Colon Carcinoma Metastatic in the Lung (tissue), 2 donors: ENCODE data around the gene RASA1.

DNA sequence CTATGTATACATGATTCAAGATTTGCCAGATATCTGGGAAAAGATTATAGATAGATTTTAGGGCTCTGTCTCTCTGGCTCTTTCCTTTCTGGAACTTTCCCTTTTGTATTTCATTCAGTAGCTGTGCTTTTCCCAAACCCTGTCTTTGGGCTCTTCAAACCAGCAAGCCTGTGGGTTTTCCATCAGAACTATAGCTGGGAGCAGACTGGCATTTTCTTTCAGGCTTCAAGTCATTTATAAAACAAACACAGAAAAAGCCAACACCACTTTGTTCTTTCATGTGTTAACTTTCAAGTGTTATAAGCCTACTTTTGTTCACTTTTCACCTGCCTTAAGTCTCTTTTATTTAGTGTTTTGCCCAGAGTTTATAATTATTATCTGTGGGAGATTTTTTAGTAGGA is 2.8 kb downstream of the ACOT12 start:
- PRO-cap, 2 experiments = no peak in any of the 2 experiments

- PRO-cap, 2 experiments = no peak in any of the 2 experiments
Observed at GRCh38 chr5:81749305-81750250, 1.3 kb downstream of the SSBP2 start.

DNA sequence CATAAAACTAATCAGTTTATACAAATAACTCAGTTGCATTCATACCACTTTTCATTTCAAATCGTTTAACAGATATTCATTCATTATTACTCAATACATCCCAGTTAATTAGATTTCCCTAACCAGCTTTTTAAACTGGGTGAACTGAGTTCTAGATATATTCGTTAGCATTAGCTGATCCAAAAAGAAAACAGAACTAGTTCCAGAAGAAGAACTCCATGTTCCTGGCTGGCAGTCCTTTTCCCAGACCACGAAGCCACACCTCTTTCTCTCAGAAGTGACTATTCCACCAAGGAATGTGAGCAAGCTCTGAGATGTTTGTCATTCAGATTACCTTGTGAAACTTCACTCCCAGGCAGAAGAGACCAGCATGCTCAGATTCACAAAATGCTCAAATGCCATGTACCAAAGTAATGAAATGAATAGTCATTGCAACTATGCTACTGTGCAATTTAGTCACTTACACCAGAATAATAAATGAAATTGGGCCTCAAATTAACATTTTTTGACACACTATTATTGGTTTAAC is 4.4 kb upstream of the SSBP2 start:
- PRO-cap, 2 experiments = no peak in any of the 2 experiments

GRCh38 chr5:81755915-81756216 is 5.0 kb upstream of the SSBP2 start:
- PRO-cap, 2 experiments = no peak in any of the 2 experiments

DNA sequence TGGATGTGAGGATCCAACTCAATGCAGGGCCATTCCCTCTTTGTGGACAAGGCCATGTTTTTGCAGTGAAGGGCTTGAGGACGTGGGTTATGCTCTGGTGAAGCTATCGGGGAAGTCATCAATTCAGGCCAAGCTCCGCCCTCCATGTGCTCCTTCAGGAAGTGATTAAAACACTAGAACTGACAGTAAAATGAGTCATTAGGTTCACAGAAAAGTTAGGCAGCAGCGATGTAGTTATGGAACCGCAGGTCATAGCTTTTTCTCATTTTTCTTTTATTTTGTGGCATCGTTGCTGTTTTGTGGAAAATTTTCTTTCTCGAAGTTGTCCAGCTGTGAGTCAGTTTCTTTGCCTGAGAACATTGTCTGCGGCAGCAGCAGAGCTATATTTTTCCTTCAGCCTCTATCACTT is 110.7 kb upstream of the RPS23 start:
- PRO-cap, 2 experiments = no peak in any of the 2 experiments

DNA sequence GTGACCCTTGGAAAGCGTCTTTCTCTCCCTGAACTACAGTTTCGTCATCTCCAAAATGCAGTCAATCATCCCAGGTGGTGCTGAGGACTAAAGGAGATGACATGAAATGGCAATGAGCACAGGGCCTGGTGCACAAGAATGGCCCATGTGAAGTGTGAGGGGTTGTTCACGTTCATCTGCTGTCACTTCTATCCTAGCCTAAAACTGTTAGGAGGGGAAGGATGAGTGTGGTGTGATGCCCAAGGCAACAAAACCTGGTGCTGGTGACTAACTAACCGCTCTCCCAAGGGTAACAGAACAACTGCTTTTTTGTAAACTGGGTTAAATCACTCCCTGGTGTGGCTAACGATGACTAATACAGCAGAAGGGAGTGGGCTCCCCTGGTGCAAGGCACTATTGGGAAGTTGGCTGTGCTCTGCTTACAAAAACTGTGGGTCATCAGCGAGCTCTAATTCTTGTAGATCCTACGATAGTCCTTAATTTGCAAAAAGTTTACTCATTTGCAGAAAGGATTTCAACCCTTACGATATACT is 103.3 kb upstream of the VCAN start:
- PRO-cap, 2 experiments = no peak in any of the 2 experiments

GRCh38 chr5:83551718-83552272 is 80.3 kb downstream of the VCAN start:
- PRO-cap, 2 experiments = no peak in any of the 2 experiments

DNA sequence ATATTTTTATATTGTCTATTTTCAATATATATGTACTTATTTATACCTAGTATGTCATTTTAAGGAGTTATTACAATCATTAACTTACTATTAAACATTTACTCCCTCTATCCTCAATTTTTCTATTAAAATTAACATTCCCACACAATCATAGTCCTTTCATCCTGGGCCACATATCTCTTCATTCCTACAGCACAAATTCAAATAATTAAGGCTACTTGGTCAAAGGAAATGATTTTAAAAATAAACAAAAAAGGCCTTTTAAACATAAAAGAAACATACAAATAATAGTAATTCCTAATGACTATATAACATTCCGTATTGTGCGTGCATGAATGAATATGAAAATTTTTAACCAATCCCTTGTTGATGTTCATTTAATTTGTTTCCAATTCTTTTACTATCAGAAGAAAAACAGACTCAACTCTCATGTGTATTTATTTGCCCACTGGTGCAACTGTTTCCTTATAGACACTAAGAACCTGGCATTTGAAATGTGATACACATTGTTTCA is 248.6 kb upstream of the HAPLN1 start:
- PRO-cap, 2 experiments = no peak in any of the 2 experiments

- PRO-cap, 2 experiments = no peak in any of the 2 experiments
Observed at GRCh38 chr5:86372753-86373165, 245.0 kb upstream of the COX7C start.

- PRO-cap, 2 experiments = no peak in any of the 2 experiments
Observed at GRCh38 chr5:86568795-86569070, 49.0 kb upstream of the COX7C start.

- PRO-cap, 2 experiments = peak in 2 of 2 experiments; most common plus-strand start chr5:87267968 (in 2)
Observed at GRCh38 chr5:87267787-87268096, at the start of gene RASA1. RASA1 (plus strand) TSS chr5:87267883.

DNA sequence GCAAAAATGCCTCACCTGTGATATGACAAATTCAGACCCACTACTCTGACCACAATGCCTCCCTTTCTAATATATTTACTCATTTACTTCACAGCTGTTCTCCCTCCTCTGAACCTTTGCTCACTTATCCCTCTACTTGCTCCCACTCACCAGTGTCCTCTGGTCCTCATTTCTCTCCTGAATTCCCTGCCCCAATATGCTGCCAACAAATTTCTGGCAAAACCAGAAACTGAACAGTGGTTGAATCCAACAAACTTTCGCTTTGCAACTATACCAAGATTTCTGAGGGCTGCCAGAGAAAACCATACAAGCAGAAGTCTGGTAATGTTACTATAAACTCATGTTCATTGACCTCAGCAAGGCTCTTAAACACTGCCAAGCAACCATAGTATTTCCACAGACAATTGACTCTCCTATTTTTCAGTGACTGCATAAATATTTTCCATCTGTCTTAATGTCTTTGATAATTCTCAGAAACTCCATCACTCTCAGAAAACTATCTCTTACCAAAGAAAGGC is 7.1 kb downstream of the CCNH start:
- PRO-cap, 2 experiments = no peak in any of the 2 experiments

DNA sequence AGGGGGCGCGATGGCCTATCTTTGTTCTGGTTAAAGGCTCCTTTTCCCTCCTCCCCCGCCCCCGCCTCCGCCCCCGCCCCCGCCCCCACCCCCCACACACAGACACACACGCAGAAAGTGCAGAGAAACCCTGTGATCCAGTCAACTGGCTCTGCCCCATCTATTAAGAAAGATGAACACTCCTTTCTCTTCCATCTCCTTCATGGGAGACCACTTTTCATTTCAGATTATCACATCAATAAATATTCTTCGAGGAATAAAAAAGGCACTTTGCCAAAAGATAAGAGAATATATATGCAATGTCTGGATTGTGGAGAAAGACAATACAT is 127.0 kb downstream of the TMEM161B start:
- PRO-cap, 2 experiments = no peak in any of the 2 experiments

DNA sequence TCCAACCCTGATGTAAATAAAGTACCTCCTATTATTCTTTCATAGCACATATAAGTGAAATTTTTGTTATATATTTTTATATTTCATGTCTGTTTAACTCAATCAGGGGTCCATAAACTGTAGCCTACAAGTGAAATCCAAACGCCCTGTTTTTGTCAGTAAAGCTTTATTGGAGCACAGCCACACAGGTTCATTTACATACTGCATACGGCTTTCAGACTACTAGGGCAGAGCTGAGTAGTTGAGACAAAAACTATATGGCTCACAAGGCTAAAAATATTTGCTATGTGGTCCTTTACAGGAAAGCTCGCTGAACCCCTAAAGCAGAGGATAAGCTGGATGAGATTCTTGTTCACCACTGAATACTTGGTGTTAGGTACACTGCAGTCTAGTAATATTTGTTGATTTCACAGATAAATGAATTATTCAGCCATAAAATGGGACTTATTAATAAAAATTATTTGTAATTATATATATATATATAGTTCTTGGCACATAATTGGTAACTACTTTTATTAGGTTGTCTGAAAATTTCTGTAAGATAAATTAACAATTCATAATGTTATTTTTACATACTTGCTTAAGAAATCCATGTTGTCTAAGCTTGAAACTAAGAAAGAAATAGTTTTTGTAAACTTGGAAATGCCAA is 63.3 kb downstream of the MEF2C start:
- PRO-cap, 2 experiments = no peak in any of the 2 experiments

GRCh38 chr5:88829104-88829472 is 53.9 kb downstream of the MEF2C start:
- PRO-cap, 2 experiments = no peak in any of the 2 experiments

GRCh38 chr5:88876002-88876519 is 6.9 kb downstream of the MEF2C start:
- PRO-cap, 2 experiments = no peak in any of the 2 experiments

- PRO-cap, 2 experiments = no peak in any of the 2 experiments
Observed at GRCh38 chr5:88879588-88880297, 3.2 kb downstream of the MEF2C start.

- PRO-cap, 2 experiments = no peak in any of the 2 experiments
Observed at GRCh38 chr5:88882270-88882875, 611 bp downstream of the MEF2C start.

- PRO-cap, 2 experiments = no peak in any of the 2 experiments
Observed at GRCh38 chr5:88886696-88887246, 3.8 kb upstream of the MEF2C start.

GRCh38 chr5:90528267-90528437 is 1.2 kb downstream of the LYSMD3 start:
- PRO-cap, 2 experiments = no peak in any of the 2 experiments